Helper T cell (primary cell): Measurements from ENCODE around the genes YARS2, C12orf40 and SLC2A13.

GRCh38 chr12:31958248-31958677, 952 bp upstream of the RESF1 start:
- PRO-cap, 2 experiments, result no peak in any of the 2 experiments

GRCh38 chr12:31961925-31962640, 2.9 kb downstream of the RESF1 start:
- PRO-cap, 2 experiments, result no peak in any of the 2 experiments

GRCh38 chr12:32025918-32026386, 66.7 kb downstream of the RESF1 start:
- PRO-cap, 2 experiments, result peak in 2 of 2 experiments; most common plus-strand start chr12:32026141 (in 1); most common minus-strand start chr12:32026146 (in 2)

DNA sequence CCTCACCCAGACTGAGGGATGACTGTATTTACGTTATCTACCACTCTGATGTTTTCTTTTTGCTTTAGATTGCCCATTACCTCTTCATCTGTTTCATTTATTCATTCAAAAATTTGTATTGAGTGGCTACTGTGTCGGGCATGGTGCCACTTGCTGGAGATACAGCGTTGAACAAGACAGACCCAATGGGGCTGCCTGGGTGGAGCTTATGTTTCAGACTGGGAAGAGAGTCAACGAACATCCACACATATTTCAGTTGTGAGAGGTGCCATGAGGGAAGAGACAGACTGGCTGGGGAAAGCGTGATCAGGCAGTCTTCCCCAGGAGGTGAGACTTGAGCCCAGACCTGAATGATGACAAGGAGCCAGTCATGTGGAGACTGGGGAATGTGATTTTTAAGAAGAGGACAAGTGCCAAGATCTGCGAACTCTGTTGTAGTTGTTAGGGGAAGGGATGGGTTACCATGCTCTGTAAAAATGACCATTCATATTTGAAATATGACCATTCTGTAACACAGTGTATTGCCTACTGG, 12.1 kb downstream of the BICD1 start:
- PRO-cap, 2 experiments, result no peak in any of the 2 experiments

DNA sequence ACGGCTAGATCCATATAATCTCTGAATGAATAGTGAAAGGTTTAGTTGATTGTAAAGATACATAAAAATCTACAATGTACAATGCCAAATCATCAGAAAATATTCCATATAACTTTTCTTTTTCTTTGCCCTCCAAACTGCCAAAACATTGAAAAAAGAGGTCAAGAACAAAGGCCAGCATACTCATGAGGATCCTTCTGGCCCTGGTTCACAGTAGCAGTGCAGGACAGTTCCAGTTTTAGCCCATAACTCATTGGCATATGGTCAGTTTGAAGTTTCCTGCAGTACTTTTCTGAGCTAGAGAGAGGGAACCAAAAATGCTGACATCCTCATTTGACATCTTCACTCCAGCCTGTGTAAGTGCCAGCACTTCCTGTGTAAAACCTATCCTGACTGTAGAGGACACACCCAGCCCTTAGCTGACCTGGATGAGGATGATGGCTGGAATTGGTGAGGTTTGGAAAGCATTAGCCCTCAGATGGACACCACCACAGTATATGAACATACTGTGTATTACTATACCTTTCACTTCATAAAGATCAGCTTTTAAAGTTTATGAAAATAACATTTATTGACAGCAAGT, 84.1 kb downstream of the FGD4 start:
- PRO-cap, 2 experiments, result no peak in any of the 2 experiments

- PRO-cap, 2 experiments, result no peak in any of the 2 experiments
These were observed 133.1 kb downstream of the FGD4 start for GRCh38 chr12:32532462-32532815.

- PRO-cap, 2 experiments, result peak in 2 of 2 experiments; most common plus-strand start chr12:32756017 (in 2); most common minus-strand start chr12:32755487 (in 2)
These were observed at the start of gene YARS2 for GRCh38 chr12:32754970-32756221. Gene YARS2, minus strand, starts transcription at chr12:32755897.

DNA sequence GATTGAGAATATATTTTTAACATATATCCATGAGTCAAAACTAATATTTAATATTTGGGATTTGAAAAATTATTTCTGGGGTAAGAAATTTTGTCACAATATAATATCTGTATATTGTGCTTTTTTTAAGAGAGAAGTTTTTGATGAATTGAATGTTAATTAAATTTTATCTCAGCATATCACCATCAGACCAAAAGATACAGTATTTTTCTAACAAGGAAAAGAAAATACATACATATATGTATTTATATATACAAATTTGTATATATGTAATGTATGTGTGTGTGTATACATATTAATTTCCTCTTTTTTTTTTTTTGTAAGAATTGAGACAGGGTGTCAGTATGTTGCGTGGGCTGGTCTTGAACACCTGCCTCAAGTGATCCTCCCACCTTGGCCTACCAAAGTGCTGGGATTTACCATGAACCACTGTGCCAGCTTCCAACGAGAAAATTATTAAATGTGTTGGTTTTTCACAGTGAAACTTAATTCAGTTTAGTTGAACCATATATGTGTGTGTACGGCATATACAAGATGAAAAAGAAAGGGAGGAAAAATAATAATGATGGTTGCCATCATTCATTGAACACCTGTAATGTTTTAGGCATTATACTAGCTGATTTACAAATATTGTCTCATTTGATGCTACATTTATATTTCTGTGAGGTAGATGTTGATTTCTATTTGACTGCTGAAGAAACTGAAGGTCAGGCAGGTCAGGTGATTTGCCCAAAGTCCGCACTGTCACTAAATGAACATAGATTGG, 10.3 kb downstream of the ALG10 start:
- PRO-cap, 2 experiments, result no peak in any of the 2 experiments

DNA sequence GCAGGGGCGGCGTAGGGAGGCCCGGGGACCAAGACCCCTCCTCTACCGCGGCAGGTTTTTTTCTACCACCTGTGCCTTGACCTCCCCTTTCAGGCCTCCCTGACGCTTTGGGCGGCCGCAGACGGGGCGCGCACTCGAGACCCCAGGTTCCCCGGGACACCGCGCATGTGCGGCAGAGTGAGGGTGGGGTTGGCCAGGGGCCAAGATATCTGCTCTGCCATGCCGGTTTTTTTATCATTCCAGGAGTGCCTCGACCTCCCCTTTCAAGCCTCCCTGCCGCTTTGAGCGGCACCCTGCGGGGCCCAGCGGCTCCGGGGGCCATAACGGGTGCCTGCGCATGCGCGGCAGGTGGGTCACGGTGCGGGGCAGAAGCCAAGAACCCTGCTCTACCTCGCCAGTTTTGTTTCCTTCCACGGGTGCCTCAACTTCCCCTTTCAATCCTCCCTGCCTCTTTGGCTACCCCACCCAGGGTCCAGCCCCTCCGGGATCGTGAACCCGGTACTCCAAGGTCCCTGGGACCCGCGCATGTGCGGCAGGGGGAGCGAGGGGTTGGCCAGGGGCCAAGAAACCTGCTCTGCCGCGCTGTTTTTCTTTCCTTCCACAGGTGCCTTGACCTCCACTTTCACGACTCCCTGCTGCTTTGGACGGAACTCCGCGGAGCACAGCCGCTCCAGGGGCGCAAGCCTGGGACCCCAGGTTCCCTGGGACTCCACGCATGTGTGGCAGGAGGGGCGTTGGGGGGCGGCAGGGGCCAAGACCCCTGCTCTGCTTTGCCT, 328.2 kb downstream of the ALG10 start:
- PRO-cap, 2 experiments, result no peak in any of the 2 experiments

GRCh38 chr12:38053518-38054052, 263.0 kb upstream of the ALG10B start:
- PRO-cap, 2 experiments, result no peak in any of the 2 experiments

GRCh38 chr12:39424184-39424756, 18.6 kb downstream of the KIF21A start:
- PRO-cap, 2 experiments, result no peak in any of the 2 experiments

DNA sequence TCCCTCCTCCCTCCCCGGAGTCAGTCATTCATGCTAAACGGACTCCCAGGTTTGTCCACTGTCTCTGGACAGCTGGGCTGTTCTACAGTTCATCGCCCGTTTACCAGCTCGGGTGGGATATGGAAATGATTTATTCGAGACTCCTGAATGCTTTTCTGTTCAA, 726 bp upstream of the KIF21A start:
- PRO-cap, 2 experiments, result no peak in any of the 2 experiments

DNA sequence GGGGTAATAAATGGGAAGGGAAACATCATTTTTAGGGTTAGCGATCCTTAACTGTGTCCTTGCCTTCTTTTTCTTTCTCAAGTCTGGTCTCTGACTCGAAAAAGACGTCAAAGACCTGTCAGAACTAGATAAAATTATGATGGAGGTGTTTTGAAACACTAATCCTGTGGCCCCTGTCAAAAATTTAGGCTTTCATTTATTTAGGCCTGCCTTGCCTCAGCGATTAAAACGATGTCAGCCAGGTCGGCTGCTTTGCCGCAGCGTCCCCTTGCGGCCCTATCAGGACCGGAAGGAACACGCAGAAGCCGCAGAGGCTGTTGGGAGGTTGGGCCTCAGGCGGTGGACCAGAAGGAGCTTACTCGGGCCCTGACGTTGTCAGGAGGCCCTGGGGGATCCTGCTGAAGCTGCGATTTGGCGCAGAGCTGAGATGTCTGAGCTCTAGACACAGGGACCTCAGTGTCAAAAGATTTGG, at the start of gene C12orf40:
Gene C12orf40, plus strand, starts transcription at position 323 of the 472 bp plus-strand sequence.
- PRO-cap, 2 experiments, result no peak in any of the 2 experiments

GRCh38 chr12:39912382-39913126, 193.3 kb downstream of the SLC2A13 start:
- PRO-cap, 2 experiments, result no peak in any of the 2 experiments

- PRO-cap, 2 experiments, result no peak in any of the 2 experiments
These were observed 127.7 kb downstream of the SLC2A13 start for GRCh38 chr12:39978207-39978519.

DNA sequence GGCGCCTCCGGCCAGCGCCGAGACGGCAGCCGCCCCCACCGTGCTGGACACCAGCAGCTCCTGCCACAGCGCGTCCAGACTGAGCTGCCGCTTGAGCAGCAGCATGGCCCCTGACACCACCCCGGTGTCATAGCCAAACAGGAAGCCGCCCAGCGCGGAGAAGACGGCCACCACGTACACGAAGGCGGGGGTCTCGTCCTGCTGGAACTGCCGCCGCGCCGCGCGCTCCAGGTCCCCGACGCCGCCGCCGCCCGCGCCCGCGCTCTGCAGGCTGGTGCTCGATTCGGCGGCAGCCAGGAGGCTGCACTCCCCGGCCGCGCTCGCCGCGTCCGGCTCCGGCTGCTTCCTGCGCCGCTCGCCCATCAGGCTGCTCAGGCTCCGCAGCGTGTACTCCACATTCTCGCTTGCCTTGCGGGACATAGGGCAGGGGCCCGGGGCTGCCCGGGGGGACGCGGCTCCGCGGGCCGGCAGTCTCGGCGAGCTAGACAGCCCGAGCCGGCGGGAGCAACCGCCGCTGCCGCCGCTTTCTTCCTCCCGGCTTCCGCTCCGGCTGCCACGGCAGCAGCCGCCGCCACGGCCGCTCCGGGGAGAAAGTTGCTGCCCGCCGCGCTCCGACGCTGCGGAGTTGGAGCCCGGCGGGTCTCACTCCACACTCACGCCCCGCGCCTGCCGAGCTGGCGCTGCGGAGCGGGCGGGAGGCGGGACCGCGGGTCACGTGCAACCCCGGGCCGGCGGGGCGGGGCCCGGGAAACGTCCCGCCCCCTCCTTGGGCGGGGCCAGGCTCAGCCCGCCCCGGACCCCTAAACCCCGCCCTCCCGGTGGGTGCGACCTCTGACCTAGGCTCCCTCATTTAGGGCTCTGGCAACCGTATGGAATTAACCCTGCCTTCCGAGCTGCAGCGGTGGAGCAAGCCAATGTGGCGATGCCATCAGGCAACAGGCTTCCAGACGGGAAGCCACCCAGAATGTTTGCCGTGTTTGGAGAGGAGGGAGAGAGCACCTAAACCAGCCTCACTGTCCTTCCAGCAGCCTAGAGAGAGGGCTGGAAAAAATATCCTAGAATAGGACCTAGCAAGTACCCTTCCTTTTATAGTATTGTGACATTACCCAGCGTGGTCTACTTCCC, at the start of gene SLC2A13:
Gene SLC2A13, minus strand, starts transcription at position 693 of the 1,125 bp plus-strand sequence.
- PRO-cap, 2 experiments, result peak in 2 of 2 experiments; most common plus-strand start position 150 of the sequence (in 1); most common minus-strand start position 86 of the sequence (in 1)

DNA sequence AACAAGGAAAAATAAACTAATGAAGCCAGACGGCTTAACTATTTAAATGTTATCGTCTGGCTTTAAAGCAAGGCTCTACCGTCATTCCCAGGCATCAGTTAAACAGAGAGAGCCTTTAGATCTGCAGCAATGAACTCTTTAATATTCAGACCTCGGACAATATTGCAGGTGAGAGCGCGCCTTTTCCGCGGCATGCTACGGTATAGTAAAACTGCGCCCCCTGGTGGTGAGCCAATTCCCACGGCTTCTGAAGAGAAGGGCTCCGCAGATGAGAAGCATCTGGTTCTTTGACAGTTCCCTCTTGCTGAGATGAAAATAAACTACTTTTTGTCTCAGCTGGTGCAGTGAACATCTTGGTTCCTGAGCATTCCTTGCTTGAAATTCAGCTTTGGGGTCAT, 1.6 kb upstream of the SLC2A13 start:
- PRO-cap, 2 experiments, result no peak in any of the 2 experiments

DNA sequence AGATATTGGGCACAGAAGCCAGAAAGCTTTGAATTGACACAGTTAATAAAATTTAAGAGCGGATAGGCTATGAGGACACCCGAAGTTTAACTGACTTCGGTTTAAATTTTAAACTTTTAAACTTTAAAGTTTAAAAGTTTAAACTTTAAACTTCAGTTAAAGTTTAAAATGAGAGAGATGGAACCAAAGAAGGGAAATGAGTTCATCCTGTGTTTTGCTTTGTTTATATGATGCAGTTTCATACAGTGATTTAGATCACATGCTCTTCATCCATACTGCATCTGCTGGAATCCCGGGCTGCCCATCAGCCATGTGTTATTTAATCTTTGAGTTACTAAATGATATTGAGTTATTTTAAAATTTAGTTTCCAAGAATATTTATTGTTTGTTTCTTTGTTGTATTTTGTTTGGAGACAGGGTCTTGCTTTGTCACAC, 27.2 kb upstream of the LRRK2 start:
- PRO-cap, 2 experiments, result no peak in any of the 2 experiments

GRCh38 chr12:40228641-40229146, 3.9 kb downstream of the LRRK2 start:
- PRO-cap, 2 experiments, result no peak in any of the 2 experiments

- PRO-cap, 2 experiments, result no peak in any of the 2 experiments
These were observed 15.7 kb downstream of the LRRK2 start for GRCh38 chr12:40240335-40241084.